T-cell (primary cell): ENCODE measurements around the genes PIAS4, MPND and PLIN4.

GRCh38 chr19:4006901-4007865 is at the start of gene PIAS4:
PIAS4 (plus strand) TSS chr19:4007736.
- PRO-cap, 7 experiments: peak in 7 of 7 experiments; most common plus-strand start chr19:4007300 (in 7); most common minus-strand start chr19:4007363 (in 7)

DNA sequence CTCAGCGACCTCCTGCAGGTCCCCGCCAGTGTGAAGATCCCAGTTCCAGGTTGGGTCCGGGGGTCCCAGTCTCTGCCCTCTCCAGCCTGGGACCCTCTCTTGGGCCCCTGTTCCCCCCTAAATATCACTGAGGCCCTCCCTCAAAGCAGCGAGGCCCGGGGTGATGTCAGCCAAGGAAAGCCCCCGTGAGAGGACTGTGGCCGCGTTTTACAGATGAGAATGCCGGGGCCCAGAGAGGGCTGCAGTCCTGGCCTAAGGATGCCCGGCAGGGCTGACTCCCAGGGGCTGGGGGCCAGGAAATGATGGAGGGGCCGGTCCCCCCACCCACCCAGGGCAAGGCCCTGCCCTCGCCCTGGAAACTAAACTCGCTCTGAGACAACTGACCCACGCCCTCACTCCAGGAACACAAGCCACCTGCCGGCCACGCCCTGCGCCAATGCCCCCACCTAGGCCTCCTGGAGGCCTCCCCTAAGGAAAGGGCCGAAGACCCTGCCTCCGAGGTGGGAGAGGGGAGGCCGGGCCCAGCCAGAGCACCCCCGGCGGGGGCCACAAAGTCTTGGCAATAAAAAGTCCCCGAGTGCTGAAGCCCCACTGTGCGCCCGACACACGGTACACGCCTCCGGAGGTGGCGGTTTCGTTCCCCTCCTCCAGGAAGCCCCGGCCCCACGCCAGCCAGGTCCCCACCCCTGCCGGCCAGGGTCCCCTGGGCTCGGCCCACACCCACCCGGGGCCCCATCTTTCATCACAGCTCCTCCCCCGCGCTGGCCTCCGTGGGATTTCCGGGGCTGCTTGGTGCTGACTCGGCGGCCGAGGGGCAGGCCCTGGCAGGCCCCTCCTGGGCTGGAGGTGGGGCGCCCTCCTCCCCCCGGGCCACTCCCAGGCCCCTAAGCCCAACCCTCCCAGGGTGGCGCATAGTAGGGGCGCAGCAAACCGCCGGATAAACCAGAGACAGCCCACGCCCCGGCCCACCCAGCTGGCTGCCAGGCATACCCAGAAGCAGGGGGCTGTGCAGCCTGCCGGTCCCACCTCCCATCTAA is 7.1 kb downstream of the ZBTB7A start:
- PRO-cap, 7 experiments: peak in 3 of 7 experiments; most common plus-strand start position 795 of the sequence (in 1); most common minus-strand start position 564 of the sequence (in 3)

DNA sequence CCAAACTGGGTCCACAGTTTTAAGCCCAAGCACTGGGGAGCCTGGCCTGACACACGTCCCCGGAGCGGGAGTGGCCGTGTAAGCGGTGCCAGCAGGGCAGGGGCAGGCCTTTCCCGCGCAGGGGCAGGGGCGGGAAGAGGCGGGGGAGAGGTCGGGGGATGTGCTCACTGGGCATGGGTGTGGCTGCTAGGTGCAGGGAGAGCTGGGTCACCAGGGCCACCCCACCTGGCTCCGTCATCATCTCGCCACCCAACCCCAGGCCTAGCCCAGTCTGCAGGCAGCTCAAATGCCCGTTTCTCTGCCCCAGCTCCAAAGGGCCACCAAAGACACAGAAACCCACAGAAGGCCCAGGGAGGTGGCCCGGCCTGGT is 27.9 kb downstream of the MAP2K2 start:
- PRO-cap, 7 experiments: no peak in any of the 7 experiments

DNA sequence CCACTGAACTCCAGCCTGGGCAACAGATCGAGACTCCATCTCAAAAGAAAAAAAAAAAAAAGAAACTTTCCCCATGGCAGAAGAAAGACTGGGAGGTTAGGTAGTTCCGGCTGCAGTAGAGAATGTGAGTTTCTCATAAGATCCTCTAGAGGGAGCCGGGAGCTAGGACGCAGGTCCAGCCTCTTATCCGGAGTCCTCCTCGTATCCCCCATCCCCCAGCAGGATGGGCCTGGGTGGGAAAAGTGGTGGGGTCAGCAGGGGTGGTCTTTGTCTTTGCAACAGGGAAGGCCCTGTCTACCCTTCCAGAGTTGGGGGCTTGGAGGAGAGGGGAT is 13.1 kb upstream of the CREB3L3 start:
- PRO-cap, 7 experiments: no peak in any of the 7 experiments

DNA sequence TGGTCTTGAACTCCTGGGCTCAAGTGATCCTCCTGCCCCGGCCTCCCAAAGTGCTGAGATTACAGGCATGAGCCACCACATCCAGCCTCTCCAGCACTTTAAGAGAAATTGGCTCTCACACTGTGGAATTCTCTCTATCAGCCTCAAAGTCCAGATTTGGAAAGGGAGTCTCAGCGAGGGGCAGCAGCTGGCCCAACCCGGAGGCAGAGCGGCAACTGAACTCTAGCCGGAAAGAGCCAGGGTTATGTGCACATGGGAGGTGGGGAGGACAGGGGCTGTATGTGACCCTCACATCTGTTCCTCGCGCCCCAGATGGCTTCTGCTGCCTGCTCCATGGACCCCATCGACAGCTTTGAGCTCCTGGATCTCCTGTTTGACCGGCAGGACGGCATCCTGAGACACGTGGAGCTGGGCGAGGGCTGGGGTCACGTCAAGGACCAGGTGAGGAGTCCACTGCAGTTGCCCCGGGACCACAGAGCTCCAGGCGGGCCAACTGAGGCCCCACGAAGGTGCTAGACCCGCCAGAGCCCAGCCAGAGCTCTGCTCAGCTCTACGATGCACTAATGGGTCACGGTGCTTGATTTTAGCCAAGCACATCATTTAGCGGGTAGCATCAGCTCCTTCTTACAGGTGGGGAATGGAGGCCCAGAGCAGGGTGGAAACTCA is 1.3 kb downstream of the CREB3L3 start:
- PRO-cap, 7 experiments: no peak in any of the 7 experiments

- PRO-cap, 7 experiments: no peak in any of the 7 experiments
Measured at GRCh38 chr19:4182780-4183144, 273 bp downstream of the ANKRD24 start.

DNA sequence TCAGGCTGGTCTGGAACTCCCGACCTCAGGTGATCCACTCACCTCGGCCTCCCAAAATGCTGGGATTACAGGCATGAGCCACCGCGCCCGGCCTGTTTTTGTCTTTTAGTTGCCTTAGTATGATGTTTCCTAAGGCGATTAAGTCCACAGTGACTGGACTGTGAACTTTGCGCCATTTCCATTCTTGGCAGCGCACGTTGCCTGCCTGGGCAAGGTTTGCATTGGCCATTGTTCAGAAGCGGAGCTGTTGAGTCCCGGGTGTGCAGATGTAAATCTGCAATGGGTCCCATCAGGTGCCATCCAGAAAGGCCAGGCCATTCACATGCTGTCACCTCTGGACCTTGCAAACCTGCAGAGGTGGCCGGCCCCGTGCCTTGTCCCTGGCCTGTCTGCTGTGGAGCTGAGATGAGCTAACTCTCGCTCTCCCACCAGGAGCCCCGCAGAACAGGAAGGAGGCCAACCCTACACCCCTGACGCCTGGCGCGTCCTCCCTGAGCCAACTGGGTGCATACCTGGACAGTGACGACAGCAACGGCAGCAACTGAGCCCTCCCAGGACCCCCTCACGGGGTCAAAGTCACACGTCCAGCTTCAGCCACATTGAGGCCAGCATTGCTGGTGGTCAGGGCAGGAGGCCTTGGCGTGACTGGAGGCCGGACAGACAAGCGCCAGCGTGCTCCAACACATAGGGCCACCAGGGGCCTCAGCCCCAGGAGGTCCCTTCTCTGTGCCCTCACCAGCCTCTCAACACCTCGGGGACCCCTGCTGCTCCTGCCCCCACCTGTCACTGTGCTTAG is 10.7 kb upstream of the SHD start:
- PRO-cap, 7 experiments: no peak in any of the 7 experiments

GRCh38 chr19:4326595-4327103 is 12.0 kb downstream of the STAP2 start:
- PRO-cap, 7 experiments: no peak in any of the 7 experiments

- PRO-cap, 7 experiments: peak in 7 of 7 experiments; most common plus-strand start chr19:4343594 (in 7); most common minus-strand start chr19:4343445 (in 4)
Measured at GRCh38 chr19:4342915-4344010, at the start of gene MPND. MPND (plus strand) TSS chr19:4343562.

DNA sequence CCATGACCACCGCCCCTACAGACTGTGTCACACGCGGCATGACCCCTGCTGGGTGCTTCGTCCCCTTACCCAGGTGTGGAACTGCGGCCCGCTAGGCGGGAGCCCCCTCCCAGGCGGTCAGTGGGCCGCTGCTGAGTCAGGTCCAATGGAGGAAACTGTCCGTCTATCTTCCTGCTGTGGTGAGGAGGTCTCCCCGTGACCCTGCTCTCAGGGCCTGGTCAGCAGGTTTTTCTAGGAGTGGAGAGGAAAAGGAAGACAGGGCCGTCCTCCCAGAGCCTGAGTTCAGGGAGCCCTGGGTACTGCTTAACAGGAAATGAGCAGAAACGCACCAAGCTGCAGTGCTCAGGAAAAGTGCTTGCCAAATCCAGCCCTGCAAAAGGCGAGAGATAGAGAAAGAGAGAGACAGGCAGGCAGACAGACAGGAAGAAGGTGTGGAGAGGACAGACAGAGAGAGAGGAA is 10.3 kb downstream of the SH3GL1 start:
- PRO-cap, 7 experiments: no peak in any of the 7 experiments

DNA sequence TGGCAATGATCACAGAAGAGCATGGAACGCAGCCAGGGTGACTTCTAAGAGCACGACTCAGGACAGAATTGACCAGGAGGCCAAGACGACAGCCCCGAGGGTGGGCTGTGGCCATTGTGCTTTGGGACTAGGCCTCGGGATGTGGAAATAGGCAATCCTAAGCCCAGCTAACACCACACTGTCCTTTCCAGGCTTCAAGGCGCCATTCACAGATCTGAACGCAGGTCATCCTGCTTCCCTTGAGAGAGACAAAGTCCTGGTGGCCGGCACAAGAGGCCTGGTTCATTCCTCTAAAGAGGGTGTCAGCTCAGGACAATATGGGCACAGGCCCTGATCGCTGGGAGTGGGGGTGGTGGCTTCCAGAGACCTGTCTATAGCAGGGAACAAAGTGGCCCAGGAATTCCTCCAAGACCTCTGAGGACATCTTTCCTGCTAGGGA is 3.2 kb downstream of the SH3GL1 start:
- PRO-cap, 7 experiments: no peak in any of the 7 experiments

DNA sequence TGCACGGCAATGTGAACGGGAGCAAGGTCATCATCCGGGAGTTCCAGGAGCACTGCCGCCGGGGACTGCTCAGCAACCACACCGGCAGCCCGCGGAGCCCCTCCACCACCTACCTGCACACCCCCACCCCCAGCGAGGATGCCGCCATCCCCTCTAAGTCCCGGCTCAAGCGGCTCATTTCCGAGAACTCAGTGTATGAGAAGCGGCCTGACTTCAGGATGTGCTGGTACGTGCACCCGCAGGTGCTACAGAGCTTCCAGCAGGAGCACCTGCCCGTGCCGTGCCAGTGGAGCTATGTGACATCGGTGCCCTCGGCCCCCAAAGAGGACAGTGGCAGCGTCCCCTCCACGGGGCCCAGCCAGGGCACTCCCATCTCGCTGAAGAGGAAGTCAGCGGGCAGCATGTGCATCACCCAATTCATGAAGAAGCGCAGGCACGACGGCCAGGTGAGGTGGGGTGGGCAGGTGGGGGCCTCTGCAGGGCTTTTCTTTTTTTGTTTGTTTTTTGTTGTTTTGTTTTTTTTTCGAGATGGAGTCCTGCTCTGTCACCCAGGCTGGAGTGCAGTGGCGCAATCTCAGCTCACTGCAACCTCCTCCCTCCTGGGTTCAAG is 24.4 kb downstream of the UBXN6 start:
- PRO-cap, 7 experiments: no peak in any of the 7 experiments

GRCh38 chr19:4474505-4475121 is 2.5 kb downstream of the HDGFL2 start:
- PRO-cap, 7 experiments: no peak in any of the 7 experiments

GRCh38 chr19:4502837-4503768 is 15.2 kb downstream of the PLIN4 start:
- PRO-cap, 7 experiments: no peak in any of the 7 experiments

GRCh38 chr19:4516419-4517542 is 1.5 kb downstream of the PLIN4 start:
- PRO-cap, 7 experiments: no peak in any of the 7 experiments

DNA sequence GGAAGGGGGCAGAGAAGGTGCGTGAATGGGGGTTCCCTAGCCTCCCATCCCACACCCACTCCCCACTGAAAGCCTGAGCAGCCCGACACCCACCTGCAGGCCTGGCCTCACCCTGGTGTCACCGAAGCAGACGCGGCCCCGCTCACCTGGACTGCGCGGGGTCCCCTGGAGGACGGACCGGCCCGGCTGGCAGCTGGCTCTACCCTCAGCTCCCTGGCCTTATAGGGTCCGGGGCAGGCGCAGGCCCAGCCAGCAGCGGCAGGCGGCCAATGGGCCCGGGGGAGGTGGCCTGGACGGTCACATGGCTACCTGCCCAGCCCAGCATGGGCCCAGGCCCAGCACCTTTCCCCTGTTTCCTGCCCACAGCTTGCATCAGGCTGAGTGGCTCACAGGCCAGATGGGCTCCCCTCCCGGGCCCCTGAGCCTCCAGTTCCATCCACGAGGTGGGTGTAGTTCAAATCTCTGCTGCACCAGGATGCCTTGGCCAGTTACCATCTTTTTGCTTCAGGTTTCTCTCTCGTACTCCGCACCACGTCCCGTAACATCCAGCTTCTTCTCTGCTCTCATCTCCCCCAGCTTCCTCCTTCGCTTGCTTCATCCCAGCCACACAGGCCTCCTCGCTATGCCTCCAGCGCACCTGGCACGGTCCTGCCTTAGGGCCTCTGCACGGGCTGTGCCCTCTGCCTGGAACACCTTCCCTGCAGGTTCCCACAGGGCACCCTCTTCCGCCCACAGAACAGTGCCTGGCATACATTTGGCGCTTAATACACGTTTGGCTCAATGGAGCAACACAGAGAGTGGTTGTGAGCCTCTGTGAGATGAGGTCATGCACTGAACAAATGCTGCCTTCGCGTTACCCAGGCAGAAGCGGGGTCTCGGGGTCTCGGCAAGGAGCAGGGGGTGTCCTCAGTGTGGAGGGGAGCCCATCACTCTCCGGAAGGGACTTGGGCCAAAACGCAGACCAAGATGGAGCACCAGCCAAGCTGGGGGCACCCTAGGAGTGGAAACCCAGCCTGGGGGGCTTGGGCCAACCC is at the start of gene PLIN4:
Gene PLIN4 (minus strand): TSS at position 195 of the 1,034 bp plus-strand sequence.
- PRO-cap, 7 experiments: no peak in any of the 7 experiments

DNA sequence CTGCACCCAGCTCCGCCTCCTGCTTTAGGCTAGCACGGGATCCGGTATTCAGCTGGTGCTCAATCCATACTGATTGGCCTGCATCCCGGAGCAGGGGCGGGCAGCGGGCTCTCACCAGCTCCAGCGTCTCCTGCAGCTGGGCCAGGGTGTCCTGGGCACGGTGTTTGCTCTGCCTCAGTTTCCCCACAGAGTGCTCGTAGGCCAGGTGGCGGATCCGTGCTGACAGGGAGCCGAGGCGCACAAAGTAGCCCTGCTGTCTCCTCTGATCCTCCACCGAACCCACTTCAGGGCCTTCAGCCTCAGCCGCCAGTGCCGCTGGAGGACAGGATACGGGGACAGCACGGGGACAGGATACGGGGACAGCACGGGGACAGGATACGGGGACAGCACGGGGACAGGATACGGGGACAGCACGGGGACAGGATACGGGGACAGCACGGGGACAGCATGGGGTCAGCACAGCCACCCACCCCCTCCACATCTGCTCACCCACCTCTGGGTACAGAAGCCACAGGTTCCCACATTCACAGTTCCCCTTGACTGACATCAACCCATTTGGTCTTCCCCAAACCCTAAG is 7.3 kb upstream of the PLIN4 start:
- PRO-cap, 7 experiments: no peak in any of the 7 experiments

DNA sequence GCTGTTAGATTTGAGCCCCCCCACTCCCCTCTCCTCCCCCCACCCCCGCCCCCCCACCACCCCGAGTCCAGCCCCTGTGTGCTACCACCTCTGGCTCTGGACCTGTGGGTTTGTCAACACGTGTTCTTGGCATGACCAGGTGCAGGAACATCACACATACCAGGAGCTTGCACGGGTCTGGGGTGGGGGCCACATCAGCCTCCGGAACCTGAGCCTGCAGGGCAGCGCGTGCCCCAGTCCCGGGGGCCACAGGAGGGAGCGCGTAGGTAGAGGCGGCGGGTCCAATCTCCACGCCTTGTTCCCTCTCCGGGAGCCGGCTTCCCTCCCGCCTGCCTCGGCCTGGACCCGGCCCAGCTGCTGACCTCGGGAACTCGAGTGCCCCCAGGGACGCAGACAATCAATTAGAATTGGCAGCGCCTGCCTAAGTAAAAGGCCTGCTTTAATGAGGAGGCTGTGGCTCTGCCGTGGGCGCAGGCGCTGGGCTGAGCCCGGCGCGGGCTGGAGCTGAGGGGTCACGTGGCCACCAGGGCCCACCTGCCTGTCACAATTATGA is 32.4 kb upstream of the TNFAIP8L1 start:
- PRO-cap, 7 experiments: no peak in any of the 7 experiments

GRCh38 chr19:4636024-4636779 is 3.1 kb upstream of the TNFAIP8L1 start:
- PRO-cap, 7 experiments: peak in 1 of 7 experiments; most common minus-strand start chr19:4636285 (in 1)

DNA sequence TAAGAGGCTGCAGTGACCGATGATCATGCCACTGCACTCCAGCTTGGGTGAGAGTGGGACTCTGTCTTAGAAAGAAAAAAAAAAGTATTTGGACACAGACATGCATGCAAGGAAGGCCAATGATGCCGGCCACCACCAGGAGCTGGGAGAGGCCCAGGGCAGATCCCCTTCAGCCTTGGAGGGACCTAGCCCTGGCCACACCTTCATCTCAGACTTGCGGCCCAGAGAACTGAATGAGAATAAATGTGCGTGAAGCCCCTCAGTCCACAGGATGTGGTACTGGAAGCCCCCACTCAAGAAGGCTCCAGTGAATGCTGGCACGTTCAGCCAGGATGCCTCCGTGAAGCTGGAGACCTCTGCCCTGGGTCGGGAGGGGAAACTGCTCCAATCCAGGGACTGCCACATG is 14.6 kb downstream of the TNFAIP8L1 start:
- PRO-cap, 7 experiments: no peak in any of the 7 experiments